ENCODE data around the genes LAMB3 and KCNH1.

GRCh38 chr1:208245219-208245669, 1.1 kb upstream of the PLXNA2 start:
- PRO-cap, 2 experiments, result peak in 1 of 2 experiments; most common minus-strand start chr1:208245287 (in 1)
- RAMPAGE, long total RNA, 4 experiments, result no peak in any of the 4 experiments

- PRO-cap, 2 experiments, result no peak in any of the 2 experiments
- RAMPAGE, long total RNA, 4 experiments, result no peak in any of the 4 experiments
These were observed 232.2 kb upstream of the PLXNA2 start for GRCh38 chr1:208476322-208476797.

DNA sequence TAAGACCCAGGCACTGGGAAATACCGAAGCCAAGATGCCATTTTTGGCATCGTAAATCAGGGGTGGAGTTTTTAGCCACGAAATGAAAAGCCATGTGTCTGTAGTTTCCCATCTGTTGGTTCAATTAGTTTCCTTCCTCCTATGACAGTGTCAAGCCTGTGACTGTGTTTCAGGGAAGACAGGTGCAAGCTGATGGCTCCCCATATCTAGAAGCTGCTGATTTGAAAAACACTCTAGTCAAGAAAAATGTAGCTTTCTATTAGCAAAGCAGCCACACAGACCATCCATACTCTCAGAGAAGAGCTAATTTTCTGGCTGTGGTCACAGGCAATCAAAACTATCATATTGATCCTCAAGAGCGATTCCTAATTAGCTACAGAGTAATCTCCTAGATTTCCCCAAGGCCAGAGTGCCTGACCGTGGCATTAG, 480.3 kb upstream of the CAMK1G start:
- PRO-cap, 2 experiments, result no peak in any of the 2 experiments
- RAMPAGE, long total RNA, 4 experiments, result no peak in any of the 4 experiments

- PRO-cap, 2 experiments, result no peak in any of the 2 experiments
- RAMPAGE, long total RNA, 4 experiments, result no peak in any of the 4 experiments
These were observed 545 bp downstream of the CAMK1G start for GRCh38 chr1:209584086-209584431.

- PRO-cap, 2 experiments, result no peak in any of the 2 experiments
- RAMPAGE, long total RNA, 4 experiments, result no peak in any of the 4 experiments
These were observed 10.4 kb downstream of the LAMB3 start for GRCh38 chr1:209641742-209642292.

GRCh38 chr1:209652201-209652773, at the start of gene LAMB3:
Gene LAMB3 (minus strand): TSS chr1:209652425.
- PRO-cap, 2 experiments, result no peak in any of the 2 experiments
- RAMPAGE, long total RNA, 4 experiments, result start-site peak on the minus strand in 4 of 4 experiments, at chr1:209652405-209652495 at its widest, 29 to 1,071 reads per replicate

GRCh38 chr1:209721955-209722306, 17.3 kb downstream of the HSD11B1 start:
- PRO-cap, 2 experiments, result no peak in any of the 2 experiments
- RAMPAGE, long total RNA, 4 experiments, result no peak in any of the 4 experiments

DNA sequence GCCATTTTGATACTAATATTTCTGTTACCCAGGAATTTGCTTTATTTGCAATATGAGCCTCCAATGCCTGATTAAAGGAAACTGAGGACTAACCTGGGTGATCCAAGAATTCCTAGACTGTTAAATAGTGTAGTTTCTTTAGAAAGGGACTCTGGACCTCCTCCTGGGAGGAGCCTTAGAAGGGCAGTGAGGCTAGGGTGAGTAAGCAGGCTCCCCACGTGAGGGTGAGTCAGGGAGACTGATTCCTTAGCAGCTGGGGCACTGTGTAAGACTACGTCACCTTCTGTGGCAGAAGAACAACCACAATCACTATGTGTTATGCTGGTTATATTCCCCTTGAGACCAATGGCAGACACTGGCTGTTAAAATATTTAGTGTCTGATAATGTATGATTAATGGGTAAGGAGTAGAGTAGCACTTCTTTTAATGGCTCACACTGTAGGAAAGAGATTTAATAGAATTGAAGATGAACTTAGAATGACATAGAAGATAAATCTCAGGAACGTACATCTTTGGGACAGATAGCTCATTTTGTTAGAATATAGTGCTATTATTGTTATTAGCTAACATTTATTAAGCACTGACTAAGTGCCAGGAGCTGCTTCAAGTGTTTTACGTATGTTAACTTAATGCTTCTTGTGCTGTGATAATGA, 53.3 kb upstream of the SYT14 start:
- PRO-cap, 2 experiments, result no peak in any of the 2 experiments
- RAMPAGE, long total RNA, 4 experiments, result no peak in any of the 4 experiments

- PRO-cap, 2 experiments, result no peak in any of the 2 experiments
- RAMPAGE, long total RNA, 4 experiments, result no peak in any of the 4 experiments
These were observed 49.5 kb upstream of the SYT14 start for GRCh38 chr1:209888497-209888988.

DNA sequence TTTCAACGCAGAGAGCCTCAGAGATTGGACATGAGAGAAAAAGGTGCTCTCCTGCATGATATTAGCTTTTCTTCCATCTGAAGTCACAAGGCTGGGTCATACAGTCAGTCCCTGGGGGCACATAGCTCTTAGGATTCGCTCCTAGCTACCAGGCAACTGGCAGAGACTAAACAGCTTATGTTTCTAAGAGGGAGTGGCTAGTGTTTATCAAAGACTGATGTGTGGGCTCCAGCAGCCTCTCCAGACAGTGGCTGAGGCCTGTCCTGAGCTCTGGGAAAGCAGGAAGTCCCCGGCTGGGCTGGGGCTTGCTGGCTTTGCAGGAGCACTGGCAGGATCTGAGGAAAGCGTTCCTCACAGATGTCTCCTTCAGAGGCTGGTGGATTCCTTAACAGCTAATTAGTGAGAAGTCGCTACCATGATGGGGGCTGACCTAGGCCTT, 33.7 kb upstream of the HHAT start:
- PRO-cap, 2 experiments, result no peak in any of the 2 experiments
- RAMPAGE, long total RNA, 4 experiments, result no peak in any of the 4 experiments

GRCh38 chr1:210363007-210363206, 34.2 kb downstream of the HHAT start:
- PRO-cap, 2 experiments, result no peak in any of the 2 experiments
- RAMPAGE, long total RNA, 4 experiments, result no peak in any of the 4 experiments

GRCh38 chr1:210384632-210385026, 55.9 kb downstream of the HHAT start:
- PRO-cap, 2 experiments, result no peak in any of the 2 experiments
- RAMPAGE, long total RNA, 4 experiments, result no peak in any of the 4 experiments

DNA sequence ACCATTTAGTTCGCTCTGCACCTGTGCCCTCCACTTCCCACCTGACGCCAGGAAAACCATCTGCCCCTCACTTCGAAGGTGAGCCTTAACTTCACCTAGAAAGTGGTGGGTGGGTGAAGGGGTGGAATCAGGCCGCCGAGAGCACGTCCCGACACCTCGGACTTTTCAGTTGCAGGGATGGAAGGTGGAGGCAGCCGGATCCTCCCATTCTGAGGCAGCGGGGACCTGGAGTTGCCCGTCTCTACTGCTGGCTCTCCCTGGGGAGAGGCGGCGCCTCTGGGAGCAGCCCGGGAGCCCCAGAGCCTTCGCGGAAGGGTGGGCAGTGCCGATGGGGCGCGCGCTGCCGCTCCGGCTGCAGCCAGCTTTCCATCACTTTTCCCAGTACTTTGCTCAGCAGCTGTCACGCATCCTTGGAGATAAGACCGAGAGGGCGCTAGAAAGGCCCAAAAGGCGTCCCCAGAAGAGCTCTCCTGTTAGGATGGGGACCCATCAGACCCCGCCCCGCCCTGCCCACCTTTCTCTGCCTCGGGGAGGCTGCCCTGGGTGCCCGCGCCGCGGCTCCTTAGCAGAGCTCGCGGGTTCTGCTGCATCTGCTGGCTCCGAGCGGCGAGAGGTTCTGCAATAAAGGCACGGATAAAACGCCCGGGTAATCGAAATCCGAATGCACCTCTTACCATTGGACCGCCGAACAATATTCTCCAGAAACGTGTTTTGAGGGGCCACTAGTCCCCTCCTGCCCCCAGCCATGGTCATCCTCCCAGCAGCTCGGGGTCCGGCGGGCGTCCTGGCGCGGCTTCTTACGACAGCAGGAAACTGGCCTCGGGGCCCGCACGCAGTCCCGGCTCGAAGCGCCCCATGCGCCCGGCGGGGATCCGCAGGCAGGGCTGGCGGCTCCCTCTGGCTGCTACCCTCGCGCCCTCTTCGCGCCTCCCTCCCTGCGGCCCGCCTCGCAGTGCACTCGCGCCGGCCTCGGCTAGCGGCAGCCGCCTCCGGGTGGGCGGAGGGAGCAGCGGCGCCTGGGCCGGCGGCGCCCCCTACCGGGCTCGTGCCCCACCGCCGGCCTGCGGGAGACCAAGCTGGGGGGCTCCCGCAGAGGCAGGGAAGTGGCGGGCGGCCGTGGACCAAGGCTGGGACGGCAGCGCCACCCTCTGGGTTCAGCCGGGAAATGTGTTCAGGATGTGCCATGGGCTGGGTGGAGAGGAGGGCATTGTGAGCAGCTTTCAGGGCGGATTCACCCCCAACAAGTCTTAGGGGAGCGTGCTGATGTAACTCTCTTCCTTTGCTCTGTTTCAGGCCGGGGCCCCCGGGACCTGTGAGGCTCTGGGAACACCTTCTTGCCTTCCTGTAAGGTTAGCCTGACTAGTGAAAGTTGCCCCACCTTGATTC, at the start of gene KCNH1:
Gene KCNH1, minus strand, starts transcription at position 956 of the 1,386 bp plus-strand sequence.
- PRO-cap, 2 experiments, result no peak in any of the 2 experiments
- RAMPAGE, long total RNA, 4 experiments, result no peak in any of the 4 experiments

- PRO-cap, 2 experiments, result no peak in any of the 2 experiments
- RAMPAGE, long total RNA, 4 experiments, result no peak in any of the 4 experiments
These were observed 17.6 kb downstream of the TRAF5 start for GRCh38 chr1:211344086-211344747.

DNA sequence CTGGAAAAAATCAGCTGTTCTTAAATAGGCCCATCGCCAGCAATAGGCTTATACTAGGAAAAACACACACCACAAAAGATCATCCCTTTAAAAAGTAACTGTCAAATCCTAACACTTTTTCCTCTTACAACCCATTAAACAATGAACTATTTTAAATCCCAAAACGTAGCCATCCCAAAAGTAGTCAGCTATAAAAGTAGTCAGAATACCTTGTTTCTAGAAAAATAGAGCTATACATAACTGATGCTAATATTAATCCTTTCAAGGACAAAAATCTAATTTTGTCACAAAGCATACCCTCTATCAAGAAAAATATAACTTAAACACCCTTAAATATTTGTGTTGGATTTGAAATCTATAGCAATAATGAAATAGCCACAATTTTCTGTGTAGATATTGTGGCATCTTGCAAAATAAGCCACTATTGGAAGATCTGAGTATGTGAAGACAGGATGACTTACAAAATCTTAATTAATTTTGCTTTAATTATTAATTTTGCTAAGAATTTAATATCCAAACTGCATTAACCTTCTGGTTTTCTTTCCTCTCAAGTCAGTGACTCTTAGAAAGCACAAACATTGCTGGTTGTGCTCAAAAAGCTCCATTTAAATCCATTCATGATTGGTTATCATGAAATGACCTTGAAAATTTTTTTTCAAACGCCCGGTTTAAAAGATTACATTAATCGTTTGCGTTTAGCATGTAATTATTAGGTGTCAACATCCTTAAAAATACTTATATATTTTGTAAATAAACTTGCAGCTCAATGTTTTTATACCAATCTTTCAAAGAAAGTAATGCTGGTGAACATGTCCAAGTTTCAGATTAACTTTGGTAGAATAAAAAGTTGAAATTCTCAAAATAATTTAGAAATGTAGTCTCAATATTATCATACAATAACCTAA, 4.9 kb downstream of the SLC30A1 start:
- PRO-cap, 2 experiments, result no peak in any of the 2 experiments
- RAMPAGE, long total RNA, 4 experiments, result no peak in any of the 4 experiments

- PRO-cap, 2 experiments, result peak in 2 of 2 experiments; most common plus-strand start chr1:211579428 (in 1)
- RAMPAGE, long total RNA, 4 experiments, result no peak in any of the 4 experiments
These were observed 717 bp upstream of the SLC30A1 start for GRCh38 chr1:211579355-211580400.

- PRO-cap, 2 experiments, result no peak in any of the 2 experiments
- RAMPAGE, long total RNA, 4 experiments, result no peak in any of the 4 experiments
These were observed 31.9 kb downstream of the NEK2 start for GRCh38 chr1:211643126-211644288.

- PRO-cap, 2 experiments, result no peak in any of the 2 experiments
- RAMPAGE, long total RNA, 4 experiments, result no peak in any of the 4 experiments
These were observed 95.5 kb downstream of the INTS7 start for GRCh38 chr1:211939893-211940301.

DNA sequence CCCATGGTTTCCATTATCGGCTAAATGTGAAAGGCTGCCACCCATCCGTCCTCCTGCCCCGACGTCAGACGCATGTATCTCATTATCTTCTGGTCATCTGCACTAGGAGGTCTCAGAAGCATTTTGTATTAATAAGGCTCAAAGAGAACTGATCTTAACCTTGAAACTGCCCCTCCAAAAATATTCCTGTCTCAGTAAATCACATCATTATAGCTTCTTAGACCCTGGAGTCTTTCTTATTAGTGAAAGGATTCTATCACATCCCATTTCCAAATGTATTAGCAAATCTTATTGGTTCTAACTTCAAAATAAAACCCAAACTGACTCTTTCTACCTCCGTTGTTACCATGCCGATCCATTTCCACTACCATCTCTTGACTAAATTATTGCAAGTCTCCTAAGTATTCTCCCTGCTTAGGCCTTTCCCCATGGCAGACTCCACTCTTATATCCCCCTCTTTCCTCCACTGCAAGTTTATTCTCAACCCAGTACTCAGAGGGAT, 26.8 kb downstream of the INTS7 start:
- PRO-cap, 2 experiments, result no peak in any of the 2 experiments
- RAMPAGE, long total RNA, 4 experiments, result start-site peak on the minus strand in 1 of 4 experiments, centred at position 293 of the sequence, 6 reads per replicate

- PRO-cap, 2 experiments, result no peak in any of the 2 experiments
- RAMPAGE, long total RNA, 4 experiments, result no peak in any of the 4 experiments
These were observed 24.5 kb downstream of the INTS7 start for GRCh38 chr1:212010716-212011468.

Measured in upper lobe of left lung (tissue), 5 donors.